Occipital lobe (tissue), 2 donors: ENCODE measurements around a stretch of chr2.

DNA sequence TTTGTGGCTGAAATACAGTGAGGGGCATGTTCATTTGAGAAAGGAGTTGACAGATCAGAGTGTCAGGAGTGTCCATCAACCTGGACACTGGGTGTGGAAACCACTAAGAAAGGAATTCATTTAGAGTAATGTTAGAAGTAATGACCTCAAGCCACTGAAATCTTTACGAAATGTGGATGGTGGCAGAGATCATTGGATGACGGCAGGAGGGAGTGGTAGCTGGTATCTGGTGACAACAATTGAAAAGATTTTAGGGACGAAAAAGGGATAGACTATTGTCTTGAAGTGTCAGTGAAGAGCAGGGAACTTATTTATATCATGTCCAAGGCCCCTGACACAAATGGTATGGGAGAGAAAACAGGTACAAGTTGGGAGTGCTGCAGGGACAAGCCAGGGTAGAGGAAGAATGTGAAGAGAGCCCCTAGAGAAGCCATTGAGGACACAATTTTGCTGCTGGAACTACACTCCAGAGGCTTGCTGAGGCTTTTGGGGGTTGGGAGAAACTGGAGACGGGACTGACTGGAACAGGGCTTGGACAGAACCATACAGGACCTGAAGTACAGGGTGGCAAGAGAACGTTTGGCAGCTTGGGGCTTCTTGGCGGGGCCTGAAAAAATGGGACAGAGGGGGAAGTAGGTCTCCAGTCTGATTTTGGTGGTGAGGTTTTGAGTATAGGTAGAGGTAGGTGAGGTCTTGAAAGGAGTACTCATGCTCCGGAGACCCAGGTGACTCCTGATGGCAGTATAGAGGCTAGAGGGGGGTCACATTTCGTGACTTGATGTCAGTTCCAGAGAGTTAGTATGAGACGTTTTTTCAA lies 29.9 kb downstream of the WDR43 start:
- RAMPAGE, long total RNA, result no peak

GRCh38 chr2:29097309-29097939 lies 17.8 kb upstream of the CLIP4 start:
- RAMPAGE, long total RNA, result no peak

GRCh38 chr2:29182008-29182551 lies 66.9 kb downstream of the CLIP4 start:
- RAMPAGE, long total RNA, result no peak

- RAMPAGE, long total RNA, result no peak
Measured at GRCh38 chr2:29318204-29318439, 202.9 kb downstream of the CLIP4 start.

DNA sequence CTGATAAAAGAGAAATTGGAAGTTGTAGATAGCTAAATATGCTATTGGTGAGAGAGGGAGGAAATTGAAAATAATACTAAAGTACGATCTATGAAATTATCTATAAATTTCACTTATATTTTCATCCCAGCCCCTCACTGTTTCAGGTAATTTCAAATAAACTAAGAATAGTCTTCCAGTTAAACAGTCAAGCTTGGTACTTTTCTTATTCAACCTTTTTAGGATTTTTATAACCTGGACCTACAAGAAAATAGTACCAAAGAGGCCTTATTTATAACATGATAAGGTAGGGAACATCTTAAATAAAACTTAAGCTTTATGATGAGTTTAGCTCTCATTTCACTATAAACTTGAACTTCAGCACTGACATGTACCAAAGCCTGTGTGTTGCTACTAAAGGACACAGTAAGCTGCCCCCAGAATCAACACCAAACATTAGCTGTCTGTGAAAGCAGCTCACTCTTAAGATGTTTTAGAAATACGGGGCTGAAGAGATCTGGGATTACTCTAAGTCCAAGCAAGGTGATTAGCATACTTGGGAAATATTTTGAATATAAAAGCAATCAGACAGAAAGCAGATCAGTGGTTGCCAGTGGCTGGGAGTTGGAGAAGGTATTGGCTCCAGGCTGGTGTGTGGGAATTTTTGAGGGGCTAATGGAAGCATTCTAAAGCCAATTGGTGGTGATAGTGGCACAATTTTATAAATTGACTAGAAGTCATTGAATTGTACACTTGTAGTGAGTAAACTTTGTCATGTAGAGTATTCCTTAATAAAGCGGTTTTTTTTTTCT lies 4.8 kb downstream of the YPEL5 start:
- RAMPAGE, long total RNA, result no peak

- RAMPAGE, long total RNA, result no peak
Measured at GRCh38 chr2:30267009-30267610, 35.8 kb downstream of the LBH start.

- RAMPAGE, long total RNA, result no peak
Measured at GRCh38 chr2:30694461-30695227, 112.6 kb downstream of the CAPN13 start.

DNA sequence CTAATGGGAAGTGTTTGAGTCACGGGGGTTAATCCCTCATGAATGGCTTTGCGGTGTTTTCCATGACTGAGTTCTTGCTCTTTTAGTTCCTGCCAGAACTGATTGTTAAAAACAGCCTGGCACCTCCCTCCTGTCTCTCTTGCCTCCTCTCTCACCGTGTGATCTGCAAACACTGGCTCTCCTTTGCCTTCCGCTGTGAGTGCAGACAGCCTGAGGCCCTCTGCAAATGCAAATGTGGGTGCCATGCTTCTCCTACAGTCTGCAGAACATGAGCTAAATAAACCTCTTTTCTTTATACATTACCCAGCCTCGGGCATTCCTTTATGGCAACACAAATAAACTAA lies 64.8 kb upstream of the CAPN13 start:
- RAMPAGE, long total RNA, result no peak

- RAMPAGE, long total RNA, result no peak
Measured at GRCh38 chr2:31318122-31319255, 84.5 kb downstream of the EHD3 start.

DNA sequence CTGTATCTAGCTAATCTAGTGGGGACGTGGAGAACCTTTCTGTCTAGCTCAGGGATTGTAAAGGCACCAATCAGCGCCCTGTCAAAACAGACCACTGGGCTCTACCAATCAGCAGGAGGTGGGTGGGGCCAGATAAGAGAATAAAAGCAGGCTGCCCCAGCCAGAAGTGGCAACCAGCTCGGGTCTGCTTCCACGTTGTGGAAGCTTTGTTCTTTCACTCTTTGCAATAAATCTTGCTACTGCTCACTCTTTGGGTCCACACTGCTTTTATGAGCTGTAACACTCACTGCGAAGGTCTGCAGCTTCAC lies 206.6 kb downstream of the MEMO1 start:
- RAMPAGE, long total RNA, result no peak

- RAMPAGE, long total RNA, result no peak
Measured at GRCh38 chr2:31879026-31880070, 131.5 kb downstream of the MEMO1 start.

DNA sequence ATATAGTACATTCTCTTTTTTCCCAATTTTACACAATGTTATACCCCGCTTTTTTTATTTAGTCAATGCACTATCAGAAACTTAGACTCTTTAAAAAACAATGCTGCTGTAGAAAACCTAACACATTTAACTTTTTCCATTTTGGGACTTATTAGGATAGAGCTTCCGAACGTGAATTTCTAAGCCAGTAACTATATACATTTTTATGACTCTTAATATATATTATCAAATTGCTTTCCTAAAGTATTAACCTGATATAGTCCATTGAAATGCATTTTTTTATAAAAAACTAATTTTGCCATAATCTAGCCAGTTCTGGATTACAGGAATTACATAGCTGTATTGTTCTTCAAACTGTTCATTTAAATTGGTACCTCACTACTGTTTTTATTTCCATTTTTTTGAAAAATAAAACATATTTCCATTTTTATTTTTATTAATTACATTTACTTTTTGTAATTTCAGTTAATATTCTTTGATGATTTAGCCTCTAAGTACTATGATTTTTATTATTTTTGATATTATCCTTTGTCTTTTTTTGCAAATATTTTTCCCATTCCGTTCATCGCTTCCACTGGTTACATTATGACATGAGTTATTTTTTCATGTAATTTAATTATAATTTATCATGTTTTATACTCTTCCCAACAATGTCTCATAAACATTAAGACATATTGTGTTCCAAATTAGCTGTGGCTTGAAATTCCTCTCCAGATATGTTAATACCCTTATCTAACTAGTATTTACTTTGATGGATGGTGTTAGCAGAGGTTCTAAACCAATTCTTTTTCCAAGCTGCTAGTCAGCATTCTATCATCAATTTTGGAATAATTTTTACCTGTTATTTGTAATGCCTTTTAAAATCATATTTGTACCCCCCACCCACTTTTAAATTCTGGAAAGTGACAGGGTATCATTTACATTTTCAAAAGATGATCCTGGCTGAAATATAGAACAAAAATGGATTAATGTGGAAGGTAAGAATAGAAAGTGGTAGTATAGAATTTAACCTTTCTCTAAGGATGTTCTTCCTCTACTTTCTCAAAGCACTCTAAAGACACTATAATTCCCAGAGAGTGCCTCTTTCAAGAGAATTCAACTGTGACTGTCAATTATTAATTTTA lies 81.7 kb downstream of the MEMO1 start:
- RAMPAGE, long total RNA, result no peak

DNA sequence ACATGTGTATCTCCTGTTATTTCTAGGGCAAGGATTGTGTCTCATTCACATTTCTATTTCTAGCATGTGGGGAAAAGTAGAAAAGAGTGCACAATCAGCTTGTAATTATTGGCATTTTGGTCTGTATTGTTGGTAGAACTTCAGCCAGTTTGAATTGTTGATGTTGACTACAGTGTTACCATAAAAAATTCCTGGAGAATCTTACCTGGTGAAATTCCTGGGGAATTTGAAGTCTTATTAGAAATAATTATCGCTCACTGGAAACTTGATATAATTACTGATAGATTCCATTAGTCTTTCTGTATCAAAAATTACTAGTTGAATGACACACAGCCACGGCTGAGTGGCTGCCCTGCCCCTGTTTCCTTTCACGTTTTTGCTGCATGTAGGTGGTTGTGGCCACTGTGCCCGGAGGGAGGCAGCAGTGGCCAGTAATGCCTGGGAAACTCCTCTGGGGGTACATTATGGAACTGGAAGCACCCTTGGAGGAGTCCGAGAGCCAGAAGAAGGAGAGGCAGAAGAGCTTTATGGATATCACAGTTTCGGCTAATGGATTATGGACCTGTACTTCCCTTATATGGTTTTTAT lies 35.6 kb downstream of the SLC30A6 start:
- RAMPAGE, long total RNA, result no peak

- RAMPAGE, long total RNA, result no peak
Measured at GRCh38 chr2:32203472-32204050, 37.9 kb downstream of the SLC30A6 start.

DNA sequence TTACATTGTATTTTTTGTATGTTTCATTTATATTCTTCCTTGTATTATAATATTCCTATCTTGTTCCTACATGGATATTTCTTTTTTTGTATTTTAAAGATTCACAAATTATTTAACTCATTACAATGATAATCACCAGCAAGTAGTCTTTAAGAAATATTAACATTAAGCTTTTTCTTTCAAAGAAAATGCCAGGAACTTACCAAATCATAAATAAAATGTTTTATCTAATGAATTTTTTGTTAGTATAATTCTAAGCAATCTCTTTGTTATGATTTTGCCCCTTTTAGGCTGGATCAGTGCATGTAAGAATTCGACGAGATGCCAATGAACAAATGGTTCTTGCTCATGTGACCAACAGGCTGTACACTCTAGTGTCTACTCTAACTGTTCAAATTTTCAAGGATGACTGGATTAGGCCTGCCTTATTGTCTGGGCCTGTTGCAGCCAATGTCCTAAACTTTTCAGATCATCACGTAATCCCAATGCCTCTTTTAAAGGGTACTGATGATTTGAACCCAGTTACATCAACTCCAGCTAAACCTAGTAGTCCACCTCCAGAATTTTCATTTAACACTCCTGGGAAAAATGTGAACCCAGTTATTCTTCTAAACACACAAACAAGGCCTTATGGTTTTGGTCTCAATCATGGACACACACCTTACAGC lies 44.6 kb downstream of the NLRC4 start:
- RAMPAGE, long total RNA, result no peak

- RAMPAGE, long total RNA, result no peak
Measured at GRCh38 chr2:32262076-32262579, 2.6 kb downstream of the NLRC4 start.

DNA sequence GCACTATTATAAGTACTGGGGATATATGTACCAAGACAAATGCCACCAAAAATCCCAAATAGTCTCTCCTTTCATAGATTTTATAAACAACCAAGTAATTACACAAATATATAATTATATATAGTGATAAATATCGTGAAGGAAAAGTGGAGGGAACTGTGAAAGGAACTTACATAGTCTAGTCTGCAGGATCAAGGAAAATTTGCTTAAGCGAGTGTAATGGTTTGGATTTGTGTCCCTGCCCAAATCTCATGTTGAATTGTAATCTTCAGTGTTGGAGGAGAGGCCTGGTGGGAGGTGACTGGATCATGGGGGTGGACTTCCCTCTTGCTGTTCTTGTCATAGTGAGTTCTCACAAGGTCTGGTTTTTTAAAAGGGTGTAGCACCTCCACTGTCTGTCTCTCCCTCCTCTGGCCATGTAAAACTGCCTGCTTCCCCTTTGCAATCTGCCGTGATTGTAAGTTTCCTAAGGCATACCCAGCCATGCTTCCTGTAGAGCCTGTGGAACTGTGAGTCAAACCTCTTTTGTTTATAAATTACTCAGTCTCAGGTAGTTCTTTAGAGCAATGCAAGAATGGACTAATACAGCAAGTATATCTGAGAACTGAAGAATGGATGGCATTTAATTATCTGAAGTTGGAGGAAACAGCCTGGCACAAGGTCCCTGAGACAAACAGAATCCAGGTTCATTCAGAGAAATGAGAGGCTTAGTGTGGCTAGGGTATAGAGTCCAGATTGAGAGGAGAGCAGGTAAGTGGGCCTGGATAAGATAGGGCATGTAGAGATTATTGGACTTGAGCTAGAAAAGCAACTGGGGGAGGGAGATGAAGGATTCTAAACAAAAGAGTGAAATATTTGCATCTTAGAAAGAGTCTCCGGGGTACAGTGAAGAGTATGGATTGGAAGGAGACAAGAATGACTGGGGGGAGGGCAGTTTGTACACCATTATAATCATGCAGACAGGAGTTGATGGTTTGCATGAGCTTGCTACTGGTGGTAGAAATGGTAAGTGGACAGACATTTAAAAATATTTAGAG lies 6.7 kb downstream of the YIPF4 start:
- RAMPAGE, long total RNA, result no peak

GRCh38 chr2:32306283-32307018 lies 28.7 kb downstream of the YIPF4 start:
- RAMPAGE, long total RNA, result no peak

- RAMPAGE, long total RNA, result no peak
Measured at GRCh38 chr2:32398492-32398950, 41.7 kb downstream of the BIRC6 start.

DNA sequence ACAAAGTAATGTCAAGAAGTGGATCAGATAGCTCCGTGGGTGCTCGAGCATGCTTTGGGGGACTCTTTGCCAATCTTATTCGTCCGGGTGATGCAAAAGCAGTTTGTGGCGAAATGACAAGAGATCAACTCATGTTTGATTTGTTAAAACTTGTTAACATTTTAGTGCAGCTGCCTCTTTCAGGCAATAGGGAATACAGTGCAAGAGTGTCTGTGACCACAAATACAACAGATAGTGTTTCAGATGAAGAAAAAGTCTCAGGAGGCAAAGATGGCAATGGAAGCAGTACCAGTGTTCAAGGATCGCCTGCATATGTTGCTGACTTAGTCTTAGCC lies 128.2 kb upstream of the TTC27 start:
- RAMPAGE, long total RNA, result no peak